Mesenchymal stem cell of Wharton's jelly (primary cell): ENCODE measurements around a stretch of chr15.

DNA sequence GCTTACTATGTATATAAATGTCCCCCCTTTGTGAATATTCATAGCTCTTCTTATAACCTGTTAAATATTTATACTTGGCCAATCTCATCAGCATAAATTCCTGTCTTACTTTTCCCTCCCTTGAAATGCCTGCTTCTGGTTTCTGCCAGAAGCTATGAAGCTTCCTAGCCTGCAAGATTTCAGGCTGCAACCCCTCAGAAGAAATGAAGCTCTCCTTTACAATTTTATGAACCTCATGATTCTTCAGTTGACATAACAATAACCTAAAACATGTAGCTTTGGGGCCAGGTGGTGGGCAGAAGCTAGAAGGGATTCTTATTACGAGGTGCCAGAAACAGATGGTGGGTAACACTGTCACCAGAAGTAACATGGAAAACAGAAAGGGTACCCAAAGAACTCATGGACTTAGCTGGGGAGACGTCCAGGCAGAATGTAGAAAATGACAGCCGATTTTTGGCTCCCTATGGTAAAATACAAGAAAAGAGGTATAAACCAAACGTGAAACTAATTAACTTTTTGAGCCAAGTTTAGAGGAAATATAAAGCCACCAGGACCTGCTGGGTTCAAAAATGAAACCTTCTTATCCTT lies 27.2 kb downstream of the TARS3 start:
- CAGE, long polyA plus RNA, result no peak